Liver (tissue), 9 donors: ENCODE data around the gene TMEM131L.

GRCh38 chr4:152540234-152540738, 4.4 kb upstream of the FBXW7 start:
- PRO-cap, 5 experiments: no peak in any of the 5 experiments
- RAMPAGE, long total RNA, 2 experiments: no peak in any of the 2 experiments
- RRBS: no CpG with 5 or more reads among the region's 5 CpGs

DNA sequence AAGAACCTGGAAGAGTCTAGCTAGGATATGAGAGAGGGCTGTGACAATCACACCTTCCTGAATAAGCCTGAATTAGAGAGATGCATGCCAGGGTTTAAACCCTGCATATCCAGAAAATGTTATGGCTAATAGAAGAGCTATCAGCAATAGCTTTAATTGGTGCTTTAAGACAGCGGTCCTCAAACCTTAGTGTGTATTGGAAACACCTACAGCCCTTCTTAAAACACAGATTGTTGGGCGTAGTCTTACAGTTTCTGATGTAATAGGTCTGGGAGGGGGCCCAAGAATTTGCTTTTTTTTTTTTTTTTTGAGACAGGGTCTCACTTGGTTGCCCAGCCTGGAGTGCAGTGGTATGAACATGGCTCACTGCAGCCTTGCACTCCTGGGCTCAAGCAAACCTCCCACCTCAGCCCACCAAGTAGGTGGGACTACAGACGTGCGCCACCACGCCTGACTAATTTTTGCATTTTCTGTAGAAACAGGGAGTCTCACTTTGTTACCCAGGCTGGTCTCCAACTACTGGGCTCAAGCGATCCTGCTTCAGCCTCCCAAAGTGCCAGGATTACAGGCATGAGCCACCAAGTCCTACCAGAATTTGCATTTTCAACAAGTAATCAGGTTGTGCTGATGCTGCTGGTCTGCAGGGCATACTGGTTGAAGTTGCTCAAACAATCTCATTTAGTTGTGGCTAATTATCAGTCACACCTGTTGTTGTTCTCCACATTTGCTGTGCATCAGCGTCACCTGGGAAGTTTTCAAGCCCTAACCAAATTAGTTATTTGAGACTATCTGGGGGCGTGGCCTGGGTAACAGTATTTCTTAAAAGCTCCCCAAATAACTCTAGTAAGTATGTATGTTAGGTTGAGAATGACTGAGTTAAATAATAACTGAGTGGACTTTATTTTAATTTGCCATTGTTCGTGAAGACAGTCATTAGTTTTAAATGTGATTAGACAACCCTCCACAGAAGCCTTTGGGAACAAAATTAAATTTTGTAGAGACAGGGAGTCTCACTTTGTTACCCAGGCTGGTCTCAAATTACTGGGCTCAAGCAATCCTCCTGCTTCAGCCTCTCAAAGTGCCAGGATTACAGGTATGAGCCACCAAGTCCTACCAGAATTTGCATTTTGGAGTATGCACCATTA, 13.9 kb downstream of the TMEM154 start:
- PRO-cap, 5 experiments: no peak in any of the 5 experiments
- RAMPAGE, long total RNA, 2 experiments: no peak in any of the 2 experiments
- RRBS: no CpG with 5 or more reads among the region's 9 CpGs

DNA sequence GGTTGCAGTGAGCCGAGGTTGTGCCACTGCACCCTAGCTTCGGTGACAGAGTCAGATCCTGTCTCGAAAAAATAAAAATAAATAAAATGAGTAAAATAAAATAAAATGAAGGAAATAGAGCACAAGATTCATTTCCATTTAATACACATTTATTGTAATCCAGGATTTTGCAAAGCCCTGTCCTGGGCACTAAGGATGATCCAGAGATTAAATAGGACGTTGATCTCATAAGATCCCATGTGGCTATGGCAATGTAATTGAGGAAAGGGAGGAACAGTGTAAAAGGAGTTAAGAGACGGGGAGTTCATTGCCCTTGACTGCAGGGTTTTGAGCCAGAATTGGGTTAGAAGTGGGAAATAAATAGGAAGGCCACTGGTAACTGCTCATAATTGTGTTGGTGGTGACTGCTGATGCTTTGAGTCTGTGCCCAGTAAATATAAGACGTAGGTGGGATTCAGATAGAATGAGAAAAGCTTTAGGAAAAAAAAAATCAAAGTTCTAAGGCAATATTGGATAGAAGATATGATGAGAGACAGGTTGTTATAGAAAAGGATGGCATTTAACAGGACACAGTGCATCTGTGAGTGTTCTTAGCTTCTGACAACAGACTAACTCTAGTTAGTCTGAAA, 15.7 kb downstream of the TRIM2 start:
- PRO-cap, 5 experiments: no peak in any of the 5 experiments
- RAMPAGE, long total RNA, 2 experiments: no peak in any of the 2 experiments
- RRBS: no CpG with 5 or more reads among the region's 6 CpGs

GRCh38 chr4:153246624-153247031, 42.4 kb downstream of the TRIM2 start:
- PRO-cap, 5 experiments: no peak in any of the 5 experiments
- RAMPAGE, long total RNA, 2 experiments: no peak in any of the 2 experiments
- RRBS: no CpG with 5 or more reads among the region's 6 CpGs

DNA sequence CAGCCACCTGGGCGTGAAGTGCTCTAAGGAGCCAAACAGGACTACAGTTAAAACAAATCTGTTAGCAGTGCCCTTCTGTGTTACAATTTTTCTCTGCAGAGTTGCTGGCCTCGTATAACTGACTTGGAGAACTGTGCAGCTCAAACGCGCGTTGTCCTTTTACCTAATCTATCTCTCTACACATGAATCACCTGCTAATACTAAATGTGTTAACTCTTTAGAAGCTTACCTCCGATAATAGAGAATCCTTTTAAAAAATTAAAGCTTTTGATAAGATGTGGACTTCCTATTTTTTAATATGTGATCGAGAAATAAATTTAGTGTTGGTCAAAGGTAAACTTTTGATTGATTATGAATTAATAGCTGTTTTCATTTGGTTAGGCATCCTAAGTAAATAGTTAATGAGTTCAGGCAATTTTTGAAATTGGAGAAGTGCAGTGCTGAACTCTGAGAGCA, 1.3 kb downstream of the MND1 start:
- PRO-cap, 5 experiments: peak in 2 of 5 experiments; most common minus-strand start position 133 of the sequence (in 1)
- RAMPAGE, long total RNA, 2 experiments: no peak in any of the 2 experiments
- RRBS: no CpG with 5 or more reads among the region's 7 CpGs

GRCh38 chr4:153429160-153429644, 37.0 kb upstream of the TMEM131L start:
- PRO-cap, 5 experiments: no peak in any of the 5 experiments
- RAMPAGE, long total RNA, 2 experiments: no peak in any of the 2 experiments
- RRBS: no CpG with 5 or more reads among the region's 2 CpGs

GRCh38 chr4:153466263-153467082, at the start of gene TMEM131L:
Gene TMEM131L, plus strand, starts transcription at chr4:153466360.
- PRO-cap, 5 experiments: peak in 5 of 5 experiments; most common plus-strand start chr4:153466360 (in 5); most common minus-strand start chr4:153466575 (in 4)
- RAMPAGE, long total RNA, 2 experiments: no peak in any of the 2 experiments
- RRBS: under 1% methylated on average over 48 of the region's 87 CpGs

- PRO-cap, 5 experiments: no peak in any of the 5 experiments
- RAMPAGE, long total RNA, 2 experiments: no peak in any of the 2 experiments
- RRBS: no CpG with 5 or more reads among the region's 6 CpGs
These were observed 31.8 kb downstream of the TMEM131L start for GRCh38 chr4:153497880-153498396.

GRCh38 chr4:153518054-153518387, 51.9 kb downstream of the TMEM131L start:
- PRO-cap, 5 experiments: peak in 4 of 5 experiments; most common plus-strand start chr4:153518196 (in 3); most common minus-strand start chr4:153518111 (in 1)
- RAMPAGE, long total RNA, 2 experiments: no peak in any of the 2 experiments
- RRBS: no CpG with 5 or more reads among the region's 7 CpGs

DNA sequence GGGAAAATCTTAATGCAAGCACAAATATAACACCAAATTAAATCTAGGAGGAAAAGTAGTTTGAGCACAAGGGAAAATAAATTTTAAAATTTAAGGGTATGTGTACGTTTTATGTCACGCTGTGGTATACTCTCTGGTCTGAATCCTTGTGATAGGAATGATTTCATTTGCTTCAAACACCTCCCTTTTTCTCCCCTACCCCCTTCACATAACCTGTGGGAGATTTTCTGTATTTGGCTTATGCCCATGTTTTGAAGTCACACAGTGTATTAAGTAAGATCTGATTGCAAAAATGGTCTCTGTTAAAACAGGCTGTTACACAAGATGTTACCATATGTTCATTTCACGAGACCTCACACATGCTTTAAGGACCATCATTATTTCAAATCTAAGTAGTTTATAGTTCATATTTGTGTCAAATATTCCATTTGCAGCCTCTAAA, 63.4 kb downstream of the TMEM131L start:
- PRO-cap, 5 experiments: peak in 2 of 5 experiments; most common plus-strand start position 333 of the sequence (in 2); most common minus-strand start position 148 of the sequence (in 2)
- RAMPAGE, long total RNA, 2 experiments: no peak in any of the 2 experiments
- RRBS: no CpG with 5 or more reads among the region's 3 CpGs

GRCh38 chr4:153532504-153532981, 66.4 kb downstream of the TMEM131L start:
- PRO-cap, 5 experiments: peak in 2 of 5 experiments; most common plus-strand start chr4:153532903 (in 1); most common minus-strand start chr4:153532661 (in 1)
- RAMPAGE, long total RNA, 2 experiments: no peak in any of the 2 experiments
- RRBS: no CpG with 5 or more reads among the region's 5 CpGs

DNA sequence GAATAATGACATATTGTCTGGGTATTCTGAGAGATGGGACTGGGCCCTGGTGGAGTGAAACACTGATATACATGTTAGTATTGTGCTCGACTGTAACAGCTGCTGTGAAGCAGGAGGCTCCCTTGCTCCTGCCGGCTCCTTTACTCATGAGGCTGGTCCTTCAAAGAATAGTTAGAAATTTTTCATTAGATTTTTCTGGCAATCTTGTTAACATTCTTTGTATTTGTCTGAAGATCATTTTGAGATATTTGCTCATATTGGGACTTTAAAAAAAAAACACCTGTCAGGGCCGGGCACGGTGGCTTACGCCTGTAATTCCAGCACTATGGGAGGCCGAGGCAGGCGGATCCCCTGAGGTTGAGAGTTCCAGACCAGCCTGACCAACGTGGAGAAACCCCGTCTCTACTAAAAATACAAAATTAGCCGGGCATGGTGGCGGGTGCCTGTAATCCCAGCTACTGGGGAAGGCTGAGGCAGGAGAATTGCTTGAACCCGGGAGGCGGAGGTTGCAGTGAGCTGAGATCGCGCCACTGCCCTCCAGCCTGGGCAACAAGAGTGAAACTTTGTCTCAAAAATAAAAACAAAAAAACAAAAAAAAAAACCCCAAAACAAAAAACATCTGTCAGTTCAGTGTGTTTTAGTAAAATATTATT, 73.5 kb downstream of the TMEM131L start:
- PRO-cap, 5 experiments: no peak in any of the 5 experiments
- RAMPAGE, long total RNA, 2 experiments: no peak in any of the 2 experiments
- RRBS: no CpG with 5 or more reads among the region's 15 CpGs

DNA sequence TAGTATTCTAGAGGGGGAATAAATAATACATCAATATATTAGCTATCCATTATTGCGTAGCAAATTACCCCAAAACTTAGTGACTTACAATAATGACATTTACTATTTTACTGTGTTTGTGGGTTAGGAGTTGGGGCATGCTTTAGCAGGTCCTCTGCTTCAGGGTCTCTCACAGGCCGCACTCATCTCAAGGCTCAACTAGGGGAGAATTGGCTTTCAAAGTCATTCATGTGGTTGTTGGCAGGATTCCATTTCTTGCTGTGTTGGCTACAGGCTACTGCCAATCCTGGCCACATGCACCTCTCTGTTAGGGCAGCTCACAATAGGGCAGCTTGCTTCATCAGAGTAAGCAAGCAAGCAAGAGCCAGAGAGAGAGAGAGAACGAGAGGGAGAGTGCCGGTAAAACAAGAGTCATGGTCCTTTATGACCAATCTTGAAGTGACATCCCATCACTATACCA, 33.1 kb upstream of the TLR2 start:
- PRO-cap, 5 experiments: no peak in any of the 5 experiments
- RAMPAGE, long total RNA, 2 experiments: no peak in any of the 2 experiments
- RRBS: no CpG with 5 or more reads among the region's 4 CpGs

DNA sequence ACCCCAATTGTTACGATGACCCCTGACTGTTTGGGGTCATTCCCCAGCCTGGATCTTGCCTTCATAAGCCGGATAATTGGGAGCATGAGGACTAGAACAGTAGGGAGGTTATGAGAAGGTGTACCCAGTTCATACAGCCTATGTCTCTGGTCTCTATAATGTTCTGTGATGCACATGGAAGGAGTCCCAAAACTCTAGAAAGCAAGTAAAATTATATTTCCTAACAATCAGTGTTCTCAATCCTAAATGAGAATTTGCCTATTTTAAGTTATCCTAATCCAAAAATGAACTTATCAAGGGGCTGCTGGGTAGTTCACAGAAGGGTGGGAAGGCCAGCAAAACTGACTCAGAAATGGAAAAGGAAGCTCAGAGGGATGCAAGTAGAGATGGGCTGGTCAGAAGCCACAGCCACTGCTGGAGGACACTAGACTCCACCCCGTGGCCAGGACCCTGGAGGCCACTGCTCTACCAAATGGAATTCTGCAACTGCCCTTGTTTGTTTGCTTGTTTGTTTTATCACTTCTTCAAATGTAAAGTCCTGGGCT, 254.9 kb upstream of the SFRP2 start:
- PRO-cap, 5 experiments: no peak in any of the 5 experiments
- RAMPAGE, long total RNA, 2 experiments: no peak in any of the 2 experiments
- RRBS: no CpG with 5 or more reads among the region's 3 CpGs

GRCh38 chr4:154490756-154491435, 703 bp downstream of the DCHS2 start:
- PRO-cap, 5 experiments: no peak in any of the 5 experiments
- RAMPAGE, long total RNA, 2 experiments: no peak in any of the 2 experiments
- RRBS: 0% methylated on average over 1 of the region's 65 CpGs

GRCh38 chr4:154549583-154550260, 478 bp downstream of the PLRG1 start:
- PRO-cap, 5 experiments: no peak in any of the 5 experiments
- RAMPAGE, long total RNA, 2 experiments: no peak in any of the 2 experiments
- RRBS: no CpG with 5 or more reads among the region's 25 CpGs

GRCh38 chr4:154602702-154603112, 9.7 kb downstream of the FGG start:
- PRO-cap, 5 experiments: peak in 3 of 5 experiments; most common plus-strand start chr4:154602864 (in 2)
- RAMPAGE, long total RNA, 2 experiments: no peak in any of the 2 experiments
- RRBS: no CpG with 5 or more reads among the region's 3 CpGs

GRCh38 chr4:154606665-154607742, 5.5 kb downstream of the FGG start:
- PRO-cap, 5 experiments: peak in 3 of 5 experiments; most common minus-strand start chr4:154606761 (in 3)
- RAMPAGE, long total RNA, 2 experiments: no peak in any of the 2 experiments
- RRBS: no CpG with 5 or more reads among the region's 6 CpGs

DNA sequence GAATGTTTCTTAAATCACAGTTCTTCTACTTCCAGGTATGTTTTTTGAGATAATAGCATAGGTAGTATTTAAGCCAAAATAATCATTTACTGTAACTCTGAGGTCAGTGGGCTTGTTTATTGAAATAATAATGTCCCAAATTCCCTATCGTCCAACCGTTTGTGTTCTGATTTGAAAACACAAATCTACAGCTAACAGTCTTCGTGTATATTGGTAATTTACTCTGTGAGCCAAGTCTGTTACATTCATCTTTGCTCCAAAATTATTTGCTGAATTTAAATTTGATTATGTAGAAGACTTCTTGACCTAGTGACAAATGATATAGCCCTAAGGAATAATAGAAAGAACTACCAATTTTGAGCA, 3.0 kb upstream of the FGG start:
- PRO-cap, 5 experiments: peak in 4 of 5 experiments; most common plus-strand start position 150 of the sequence (in 1)
- RAMPAGE, long total RNA, 2 experiments: no peak in any of the 2 experiments
- RRBS: no CpG with 5 or more reads among the region's 3 CpGs

DNA sequence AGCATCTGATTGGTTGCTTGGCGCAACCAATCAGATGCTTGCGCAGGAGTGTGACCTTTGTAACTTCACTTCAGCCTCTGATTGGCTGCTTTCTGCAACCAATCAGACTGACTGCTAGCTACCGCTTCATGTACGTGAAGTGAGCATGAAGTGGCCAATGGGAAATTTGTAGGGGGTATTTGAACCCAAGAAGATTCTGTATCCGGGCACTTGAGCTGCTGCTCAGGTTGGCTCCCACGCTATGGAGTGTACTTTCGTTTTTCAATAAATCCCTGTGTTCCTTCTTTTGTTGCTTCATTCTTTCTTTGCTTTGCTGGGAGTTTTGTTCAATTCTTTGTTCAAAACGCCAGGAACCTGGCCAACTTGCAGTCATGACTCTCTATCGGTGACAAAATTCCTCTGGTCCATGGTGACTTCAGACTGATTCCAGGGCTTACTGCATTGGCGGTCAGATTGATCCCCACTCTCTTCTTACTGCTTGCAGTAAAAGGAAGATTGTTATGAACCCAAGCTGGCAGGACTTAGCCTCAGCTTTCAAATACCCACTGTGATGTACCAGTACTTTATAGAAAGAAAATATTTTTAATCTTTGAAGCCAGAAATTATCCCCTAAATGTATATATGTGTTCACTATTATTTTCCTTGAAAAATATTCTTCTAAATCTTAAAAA, 46.5 kb upstream of the FGG start:
- PRO-cap, 5 experiments: peak in 2 of 5 experiments; most common plus-strand start position 341 of the sequence (in 1)
- RAMPAGE, long total RNA, 2 experiments: no peak in any of the 2 experiments
- RRBS: no CpG with 5 or more reads among the region's 10 CpGs